Left common carotid artery plus branches (tissue), 1 donor: ENCODE results near the genes EXOC7, UBALD2, AANAT, CYGB, ST6GALNAC1 and MFSD11.

- PRO-cap, result bidirectional peak, plus-strand start at chr17:76103876, minus-strand start at chr17:76103754
These were observed at the start of gene EXOC7 for GRCh38 chr17:76103584-76104443. Gene EXOC7 (minus strand): TSS chr17:76103787.

GRCh38 chr17:76139727-76140783, 990 bp downstream of the FOXJ1 start:
- PRO-cap, result no peak

DNA sequence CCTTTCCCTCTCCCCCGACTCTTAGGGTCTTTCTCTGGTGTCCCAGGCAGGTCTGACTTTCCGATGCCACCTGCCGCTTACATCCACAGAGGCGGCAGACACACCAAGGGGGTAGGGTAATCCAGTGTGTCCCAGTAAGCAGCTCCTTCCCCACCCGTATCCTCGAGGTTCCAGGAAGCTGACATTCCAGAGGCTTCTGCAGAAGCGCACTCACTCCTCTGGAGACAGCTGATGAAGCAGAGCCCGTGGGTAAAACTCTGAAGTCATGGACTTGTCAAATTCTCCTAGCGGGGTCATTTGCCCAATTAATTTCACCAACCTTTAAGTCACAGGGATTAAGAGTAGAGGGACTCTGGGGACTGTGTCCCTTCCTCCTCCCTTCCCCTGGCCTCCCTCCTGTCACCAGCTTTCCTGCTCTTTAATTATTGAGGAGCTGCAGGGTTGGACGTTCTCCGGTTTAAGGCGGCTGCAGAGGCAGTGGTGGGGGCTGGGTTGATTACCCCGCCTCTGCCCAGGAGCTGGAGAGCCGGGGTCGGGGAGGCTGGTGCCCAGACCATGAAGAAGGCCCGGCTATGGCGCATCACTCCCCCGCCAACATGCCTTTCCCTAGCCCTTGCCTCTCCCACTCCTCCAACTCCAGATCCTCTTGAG, 828 bp upstream of the FOXJ1 start:
- PRO-cap, result no peak

- PRO-cap, result no peak
These were observed 2.2 kb upstream of the UBALD2 start for GRCh38 chr17:76262744-76263623.

GRCh38 chr17:76265029-76265794, at the start of gene UBALD2:
Gene UBALD2 (plus strand): TSS chr17:76265348.
- PRO-cap, result bidirectional peak, plus-strand start at chr17:76265224, minus-strand start at chr17:76264893; unidirectional peak, plus-strand start at chr17:76265353

DNA sequence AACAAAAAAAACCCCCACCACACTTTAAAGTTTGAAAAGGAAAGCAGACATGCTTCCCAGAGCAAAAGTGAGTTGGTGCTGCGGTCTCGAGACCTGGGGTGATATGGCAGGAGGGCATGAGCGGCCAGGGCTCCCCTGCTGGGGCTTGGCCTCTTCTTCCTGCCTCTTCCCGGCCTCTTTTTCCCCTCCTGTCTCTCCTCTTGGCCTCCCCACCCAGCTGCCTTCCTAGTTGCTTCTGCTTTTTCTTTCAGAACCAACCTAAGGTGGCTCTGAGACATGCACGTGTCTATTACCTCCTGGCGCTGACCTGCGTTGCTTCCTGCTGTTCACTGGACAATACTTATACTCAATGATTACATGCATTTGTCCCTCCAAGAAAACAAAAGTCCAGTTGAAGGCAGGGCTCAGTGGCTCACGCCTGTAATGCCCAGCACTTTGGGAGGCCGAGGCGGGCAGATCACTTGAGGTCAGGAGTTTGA, 1.8 kb downstream of the QRICH2 start:
- PRO-cap, result no peak

GRCh38 chr17:76467236-76467758, at the start of gene AANAT:
Gene AANAT (plus strand): TSS chr17:76467603.
- PRO-cap, result no peak

DNA sequence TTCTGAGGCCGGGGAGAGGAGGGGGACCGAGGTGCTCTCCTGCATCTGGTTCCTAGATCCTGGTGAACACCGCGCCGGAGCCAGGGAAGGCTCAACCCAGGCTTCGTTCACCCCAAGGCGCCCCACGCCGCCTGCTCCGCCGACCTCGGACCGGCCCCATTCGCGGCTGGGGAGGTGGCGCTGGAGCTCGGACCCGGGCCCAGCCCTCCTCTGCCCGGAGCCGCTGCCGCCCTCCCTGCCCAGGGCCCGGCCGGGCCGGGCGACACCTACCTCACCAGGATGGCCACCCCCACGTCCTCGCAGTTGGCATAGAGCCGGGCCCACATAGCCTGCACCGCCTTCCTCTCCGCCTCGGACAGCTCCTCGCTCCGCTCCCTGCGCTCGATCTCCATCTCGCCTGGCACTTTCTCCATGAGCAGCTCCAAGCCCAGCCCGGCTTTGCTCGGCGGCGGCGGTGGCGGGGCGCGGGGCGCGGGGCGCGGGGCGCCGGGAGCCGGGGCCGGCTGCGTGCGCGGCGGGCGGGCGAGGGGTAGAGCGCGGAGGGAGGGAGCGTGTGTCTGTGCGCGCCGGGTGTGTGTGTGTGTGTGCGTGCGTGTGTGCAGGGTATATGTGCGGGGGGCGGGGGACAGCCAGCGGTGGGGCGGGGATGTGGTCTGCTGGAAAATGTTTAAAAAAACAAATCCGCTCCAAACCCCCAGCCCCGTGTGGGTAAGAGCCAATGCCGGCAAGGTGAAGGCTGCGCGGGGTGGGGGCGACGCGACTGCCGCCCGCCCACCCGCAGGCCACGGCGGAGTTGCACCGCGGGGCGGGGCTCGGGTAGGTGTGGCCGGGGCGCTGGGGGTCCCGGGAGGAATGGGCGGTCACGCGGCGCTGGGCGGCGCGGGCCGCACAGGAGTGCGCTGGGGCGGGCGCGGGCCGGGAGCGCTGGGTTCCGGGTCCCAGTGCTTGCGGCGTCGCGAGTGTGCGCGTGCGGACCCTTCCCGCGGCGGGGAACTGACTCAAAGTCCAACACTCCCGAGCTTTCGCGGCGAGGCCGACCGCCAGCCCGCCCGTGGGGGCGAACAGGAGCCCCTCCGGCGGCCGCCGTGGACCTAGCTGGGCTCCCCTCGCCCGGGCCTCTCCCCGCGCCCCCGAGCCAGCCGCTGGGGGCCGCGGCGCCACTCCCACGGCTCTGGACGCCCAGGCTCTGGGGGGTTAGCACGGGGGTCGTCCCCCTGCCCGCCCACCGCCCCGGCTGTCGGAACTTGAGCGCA, at the start of gene CYGB:
Gene CYGB (minus strand): TSS at position 580 of the 1,253 bp plus-strand sequence.
- PRO-cap, result no peak

- PRO-cap, result no peak
These were observed 18.5 kb downstream of the PRCD start for GRCh38 chr17:76558061-76558989.

DNA sequence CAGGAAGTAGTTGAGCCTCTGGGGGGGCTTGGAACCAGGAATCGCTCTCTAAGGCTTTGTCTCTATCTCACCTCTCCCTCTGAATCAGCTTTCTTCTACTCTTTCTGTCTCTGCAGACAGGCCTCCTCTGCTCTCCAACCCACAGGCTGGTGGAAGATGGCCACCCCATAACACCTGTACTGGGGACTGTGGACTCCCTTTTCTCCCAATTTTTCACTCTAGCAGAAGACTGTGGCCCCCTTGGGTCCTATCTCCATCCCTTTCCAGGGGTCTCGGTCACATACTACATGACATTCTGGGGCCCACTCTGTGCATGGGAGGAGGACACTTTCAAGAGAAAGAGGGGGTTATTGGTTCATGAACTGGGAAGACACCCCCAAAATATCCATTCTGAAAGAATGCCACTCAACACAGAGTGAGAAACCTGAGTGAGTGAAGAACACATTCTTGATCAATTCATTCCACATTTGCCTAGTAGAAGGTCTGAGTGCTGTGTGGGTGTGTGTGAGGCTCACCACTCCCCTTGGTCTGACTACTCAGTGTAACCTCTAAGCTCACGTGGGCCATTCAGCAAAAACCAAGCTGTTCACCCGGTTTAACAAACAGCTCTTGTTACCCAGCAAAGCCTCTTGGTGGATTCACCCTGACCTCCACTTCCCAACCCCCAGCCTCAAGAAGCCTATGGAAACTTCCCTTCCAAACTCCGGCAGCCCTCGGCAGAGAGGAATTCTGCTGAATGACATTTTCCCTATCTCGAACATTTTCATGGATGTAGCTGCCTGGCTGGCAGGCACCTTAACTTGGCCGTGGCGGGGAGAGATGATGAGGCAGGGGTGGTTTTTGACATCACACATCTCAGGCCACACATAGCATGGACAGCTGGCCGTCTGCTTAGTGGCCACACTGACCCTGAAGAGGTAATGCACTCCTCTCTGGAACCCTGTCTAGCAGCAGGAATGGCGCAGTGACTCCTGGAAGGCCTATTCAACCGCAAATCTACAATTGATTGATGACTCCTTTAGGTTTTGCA, 11.7 kb downstream of the ST6GALNAC1 start:
- PRO-cap, result no peak

- PRO-cap, result no peak
These were observed at the start of gene ST6GALNAC1 for GRCh38 chr17:76643533-76644145. Gene ST6GALNAC1 (minus strand): TSS chr17:76643757.

GRCh38 chr17:76727141-76727607, 535 bp downstream of the METTL23 start:
- PRO-cap, result no peak

DNA sequence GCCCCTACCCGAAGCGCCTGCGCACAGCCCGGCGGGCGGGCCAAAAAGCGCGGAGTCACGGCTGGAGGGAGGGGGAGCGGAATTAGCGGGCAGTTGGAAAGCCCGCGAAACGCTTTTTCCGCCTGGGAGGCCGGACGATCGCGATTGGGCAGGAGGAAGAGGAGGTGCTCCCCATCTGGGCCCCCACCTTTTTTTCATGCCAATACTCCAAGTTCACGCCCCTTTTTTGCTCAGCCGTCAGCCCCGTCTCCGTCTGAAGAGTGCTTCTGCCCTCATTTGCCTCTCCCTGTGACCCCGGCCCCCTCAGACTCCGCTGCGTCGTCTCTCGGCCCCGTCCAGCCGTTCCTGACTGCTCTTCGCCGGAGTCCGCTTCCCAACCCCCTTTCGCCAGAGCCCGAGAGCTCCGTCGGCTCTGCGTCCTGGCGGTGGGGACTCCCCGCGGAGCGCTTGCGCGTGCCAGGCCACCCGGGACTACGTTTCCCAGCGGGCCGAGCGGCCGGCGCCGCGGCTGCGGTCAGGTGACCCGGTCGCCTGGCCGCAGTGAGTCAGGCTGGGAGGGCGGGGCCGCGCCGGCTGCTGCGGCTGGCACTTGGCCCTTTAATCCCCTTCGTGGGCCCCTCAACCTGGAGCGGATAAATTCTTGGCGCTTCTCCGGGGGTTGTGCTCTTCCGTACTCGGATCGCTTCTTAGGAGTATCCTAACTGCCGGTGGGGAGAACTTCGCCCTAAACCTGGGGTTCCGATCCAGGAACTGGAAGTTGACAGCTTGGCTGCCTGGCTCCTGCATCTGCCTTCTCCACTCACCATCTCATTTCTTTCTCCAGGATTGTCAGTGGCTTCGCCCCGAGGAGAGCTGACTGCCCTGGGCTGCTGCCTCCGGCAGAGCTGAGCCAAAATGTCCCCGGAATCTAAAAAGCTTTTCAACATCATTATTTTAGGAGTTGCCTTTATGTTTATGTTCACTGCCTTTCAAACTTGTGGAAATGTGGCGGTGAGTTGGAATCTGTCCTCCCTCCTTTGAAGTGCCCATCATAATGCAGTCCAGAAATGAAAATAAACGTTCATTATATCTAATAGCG, at the start of gene MFSD11:
Gene MFSD11 (plus strand): TSS at position 661 of the 1,078 bp plus-strand sequence.
- PRO-cap, result bidirectional peak, plus-strand start at position 26 of the sequence, minus-strand start outside the sequence; bidirectional peak, plus-strand start at position 543 of the sequence, minus-strand start at position 440 of the sequence

DNA sequence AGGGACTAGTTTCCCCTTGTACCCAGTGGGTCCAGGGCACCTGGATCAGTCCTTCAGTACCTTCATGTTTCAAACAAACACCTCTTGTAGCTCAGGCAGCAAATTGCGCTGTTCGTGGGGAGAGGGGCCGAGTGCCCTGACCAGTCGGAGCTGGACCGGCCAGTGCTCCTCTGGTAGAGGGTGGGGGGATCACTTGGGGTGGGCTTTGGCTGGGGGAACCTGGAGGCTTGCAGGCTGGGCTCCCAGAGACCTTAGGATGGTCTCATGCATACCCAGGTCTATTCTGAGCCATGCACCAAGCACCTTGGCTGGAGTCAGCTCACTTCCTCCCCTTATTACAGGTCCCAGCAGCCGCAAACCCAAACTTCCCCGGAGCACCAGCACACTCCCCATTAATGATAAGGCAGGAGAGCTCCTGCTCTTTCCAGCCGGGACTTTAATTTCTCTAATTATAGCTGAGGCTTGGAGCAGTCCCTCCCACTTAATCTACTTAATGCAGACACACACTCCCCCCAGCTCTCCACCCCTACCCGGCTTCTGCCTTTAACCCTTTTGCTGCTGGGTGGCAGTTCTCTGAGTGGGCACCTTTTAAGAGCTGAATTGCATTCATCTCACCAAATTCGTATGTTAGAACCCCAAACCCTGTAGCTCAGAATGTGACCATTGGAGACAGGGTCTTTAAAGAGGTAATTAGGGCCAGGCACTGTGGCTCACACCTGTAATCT, 26.3 kb upstream of the MGAT5B start:
- PRO-cap, result no peak

DNA sequence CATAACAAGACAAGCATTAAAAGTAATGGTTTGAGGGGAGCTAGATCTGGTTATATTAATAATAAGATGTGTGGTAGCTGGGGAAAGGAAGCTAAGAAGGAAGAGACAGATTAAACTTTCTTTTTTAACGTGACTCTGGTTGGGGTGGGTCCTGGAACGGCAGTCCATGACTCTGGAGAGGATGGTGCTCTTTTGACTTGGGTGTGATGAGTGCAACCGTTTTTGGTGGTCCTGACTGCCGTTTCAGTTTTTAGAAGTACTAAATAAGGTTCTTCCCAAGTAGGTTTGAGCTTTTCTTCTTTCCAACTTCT, 29.3 kb downstream of the SEC14L1 start:
- PRO-cap, result no peak

DNA sequence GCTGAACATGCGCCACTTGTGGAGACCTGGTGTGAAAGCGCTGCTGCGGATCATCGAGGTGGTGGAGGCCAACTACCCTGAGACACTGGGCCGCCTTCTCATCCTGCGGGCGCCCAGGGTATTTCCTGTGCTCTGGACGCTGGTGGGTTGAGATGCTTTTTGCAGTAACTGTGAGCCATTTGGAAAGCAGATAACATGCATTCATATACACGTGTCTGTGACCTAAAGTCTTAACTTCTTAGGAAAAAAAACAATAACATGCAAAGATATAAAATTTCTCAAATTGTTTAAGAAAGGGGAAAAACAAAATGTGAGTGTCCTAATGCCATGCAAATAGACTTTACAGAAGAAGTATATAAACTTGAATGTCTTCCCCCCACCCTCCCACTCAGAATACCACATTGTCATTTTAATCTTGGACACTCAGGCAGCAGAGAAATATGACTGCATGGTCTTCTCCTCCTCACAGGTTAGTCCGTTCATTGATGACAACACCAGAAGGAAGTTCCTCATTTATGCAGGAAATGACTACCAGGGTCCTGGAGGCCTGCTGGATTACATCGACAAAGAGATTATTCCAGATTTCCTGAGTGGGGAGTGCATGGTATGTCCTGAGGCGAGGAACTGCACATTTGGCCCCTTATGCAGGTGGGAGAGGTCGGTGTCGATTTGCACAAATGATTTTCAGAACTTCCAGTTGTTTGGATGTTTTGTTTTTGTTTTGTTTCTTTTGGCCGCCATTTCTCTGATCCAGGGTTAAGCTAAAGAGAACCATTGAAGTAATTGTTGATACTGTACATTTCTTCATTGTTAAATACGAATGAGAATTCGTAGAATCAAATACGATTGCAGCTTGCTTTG, 65.7 kb downstream of the SEC14L1 start:
- PRO-cap, result no peak

- PRO-cap, result no peak
These were observed 1.6 kb upstream of the SEPTIN9 start for GRCh38 chr17:77279591-77280306.

DNA sequence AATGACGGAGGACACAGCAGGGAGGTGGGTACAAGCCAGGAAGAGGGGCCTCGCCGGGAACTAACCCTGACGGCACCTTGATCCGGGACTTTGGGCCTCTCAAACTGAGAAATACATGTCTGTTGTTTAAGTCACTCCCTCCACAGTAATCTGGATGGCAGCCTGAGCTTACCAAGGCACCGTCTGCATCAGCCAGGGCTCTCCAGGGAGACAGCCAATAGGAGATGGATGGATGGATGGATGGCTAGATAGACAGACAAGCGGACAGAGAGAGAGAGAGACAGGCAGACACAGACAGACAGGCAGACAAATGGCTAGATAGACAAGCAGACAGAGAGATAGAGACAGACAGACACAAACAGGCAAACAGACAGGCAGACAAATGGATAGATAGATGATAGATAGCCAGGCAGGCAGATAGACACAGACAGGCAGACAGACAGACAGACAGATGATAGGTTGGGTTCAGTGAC, 14.8 kb downstream of the SEPTIN9 start:
- PRO-cap, result no peak

GRCh38 chr17:77319310-77320409, 38.4 kb downstream of the SEPTIN9 start:
- PRO-cap, result bidirectional peak, plus-strand start at chr17:77319535, minus-strand start at chr17:77319436; bidirectional peak, plus-strand start at chr17:77319922, minus-strand start at chr17:77319934; bidirectional peak, plus-strand start at chr17:77320237, minus-strand start at chr17:77319968

- PRO-cap, result no peak
These were observed 71.2 kb downstream of the SEPTIN9 start for GRCh38 chr17:77352440-77352904.